Sternocleidomastoid (tissue), 1 donor: Measurements from ENCODE around the genes CLDN19 and TMEM125.

DNA sequence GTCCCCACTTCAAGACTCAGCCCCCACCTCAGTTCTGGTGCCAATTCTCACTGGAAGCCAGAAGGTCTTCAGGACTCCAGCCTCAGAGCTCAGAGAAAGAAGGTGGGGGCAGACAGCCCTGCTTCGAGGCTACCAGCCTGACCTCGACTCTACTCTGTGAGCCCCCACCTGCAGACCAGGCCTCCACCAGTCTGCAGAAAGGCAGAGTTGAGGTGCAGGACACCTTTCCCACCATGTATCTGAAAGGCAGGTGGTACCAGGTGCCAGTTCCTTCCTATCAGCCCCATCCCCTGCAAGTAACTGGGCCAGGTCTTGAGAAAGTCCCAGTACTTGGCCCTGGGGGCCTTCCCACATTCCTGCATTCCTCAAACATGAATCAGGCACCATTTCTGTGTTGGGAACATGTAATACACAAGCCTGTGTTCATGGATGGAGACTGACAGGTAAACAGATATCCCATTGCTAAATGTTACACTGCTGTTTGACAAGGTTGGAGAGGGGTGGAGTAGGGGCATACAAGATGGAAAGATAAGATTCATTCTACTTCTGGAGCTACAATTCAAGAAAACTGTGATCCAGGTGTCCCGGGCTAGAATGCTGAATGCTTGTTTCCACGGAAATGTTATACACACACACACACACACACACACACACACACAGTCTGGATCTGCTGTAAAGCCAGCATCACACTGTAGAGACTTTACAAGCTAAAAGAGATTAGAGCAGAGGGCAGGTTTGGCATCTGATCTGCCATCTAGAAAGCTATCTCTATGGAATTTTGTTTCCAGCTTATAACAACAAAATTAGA is 180.8 kb upstream of the EDN2 start:
- PRO-cap: no peak

GRCh38 chr1:41802814-41803389 is 115.8 kb downstream of the HIVEP3 start:
- PRO-cap: no peak

DNA sequence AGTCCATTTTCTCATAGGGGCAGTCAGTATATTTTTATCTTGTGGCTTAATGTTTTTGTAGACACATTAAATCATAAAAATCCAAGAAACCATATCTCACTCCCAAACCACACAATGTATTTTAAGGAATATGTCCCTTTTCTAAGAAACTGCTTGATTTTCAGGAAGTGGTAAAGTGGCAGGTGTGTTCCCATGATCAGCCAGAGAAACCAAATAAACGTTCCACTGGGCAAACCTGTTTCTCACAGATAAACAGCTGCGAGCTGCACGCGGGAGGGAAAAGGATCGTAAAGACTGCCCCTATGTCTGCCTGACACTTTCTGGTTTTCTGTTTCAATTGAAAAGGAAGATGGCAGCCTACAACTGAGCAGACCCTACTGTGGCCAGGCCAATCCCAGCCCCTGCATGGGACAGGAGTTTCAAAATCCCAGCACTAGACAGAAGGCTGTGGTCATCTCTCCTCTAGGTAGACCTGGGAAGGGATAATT is 36.7 kb downstream of the HIVEP3 start:
- PRO-cap: no peak

- PRO-cap: no peak
Measured at GRCh38 chr1:41914465-41915307, 4.0 kb downstream of the HIVEP3 start.

GRCh38 chr1:41919494-41920395 is 1.0 kb upstream of the HIVEP3 start:
- PRO-cap: bidirectional peak, plus-strand start at chr1:41919918, minus-strand start at chr1:41919939; bidirectional peak, plus-strand start at chr1:41920282, minus-strand start at chr1:41920152

DNA sequence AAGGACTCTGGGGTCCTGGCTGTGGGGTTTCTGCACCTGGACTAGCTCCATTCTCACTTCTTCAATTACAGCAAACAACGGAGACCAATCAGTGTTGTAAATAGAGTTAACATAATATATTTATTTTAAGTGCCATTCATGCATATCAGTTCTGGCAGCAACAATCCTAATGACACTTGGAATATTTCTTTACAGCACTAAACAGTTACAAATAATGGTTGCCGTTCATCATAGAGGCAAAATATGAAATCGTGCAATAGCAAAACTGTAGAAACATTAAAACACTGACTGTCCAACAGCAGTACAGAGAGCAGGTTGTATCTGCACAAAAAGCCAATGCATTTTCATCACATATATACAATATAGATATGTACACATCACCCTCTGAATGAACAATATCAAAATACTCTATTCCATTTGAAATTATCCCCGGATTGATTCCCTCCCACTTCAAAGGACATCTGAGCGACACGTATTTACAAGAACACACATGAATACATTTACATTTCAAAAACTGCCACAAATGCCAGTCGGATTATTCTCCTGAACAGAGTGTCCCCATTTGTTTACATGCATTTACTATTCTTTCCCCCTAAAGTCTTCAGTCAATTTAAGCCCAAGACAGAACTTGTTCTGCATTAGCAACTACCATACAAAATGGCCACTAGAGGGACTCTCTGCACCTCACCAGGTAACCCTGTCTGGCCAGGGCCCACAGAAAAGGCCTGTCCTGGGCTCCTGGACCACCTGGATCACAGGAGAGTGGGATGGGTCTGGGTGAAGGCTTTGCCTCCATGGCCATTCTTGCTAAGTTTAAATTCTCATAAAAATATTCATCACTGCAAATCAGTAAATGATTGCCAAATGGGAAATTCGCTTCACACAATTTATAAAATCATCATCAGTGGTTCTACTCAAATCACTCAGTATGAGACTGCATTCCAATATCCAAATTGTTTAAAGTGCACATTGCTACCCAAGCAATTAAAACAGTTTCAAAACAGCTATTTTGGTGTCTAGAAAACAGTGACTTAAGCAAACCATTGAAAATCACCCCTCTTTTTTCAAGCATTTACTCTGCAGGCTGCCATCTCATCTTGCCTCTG is 12.3 kb upstream of the GUCA2A start:
- PRO-cap: no peak

DNA sequence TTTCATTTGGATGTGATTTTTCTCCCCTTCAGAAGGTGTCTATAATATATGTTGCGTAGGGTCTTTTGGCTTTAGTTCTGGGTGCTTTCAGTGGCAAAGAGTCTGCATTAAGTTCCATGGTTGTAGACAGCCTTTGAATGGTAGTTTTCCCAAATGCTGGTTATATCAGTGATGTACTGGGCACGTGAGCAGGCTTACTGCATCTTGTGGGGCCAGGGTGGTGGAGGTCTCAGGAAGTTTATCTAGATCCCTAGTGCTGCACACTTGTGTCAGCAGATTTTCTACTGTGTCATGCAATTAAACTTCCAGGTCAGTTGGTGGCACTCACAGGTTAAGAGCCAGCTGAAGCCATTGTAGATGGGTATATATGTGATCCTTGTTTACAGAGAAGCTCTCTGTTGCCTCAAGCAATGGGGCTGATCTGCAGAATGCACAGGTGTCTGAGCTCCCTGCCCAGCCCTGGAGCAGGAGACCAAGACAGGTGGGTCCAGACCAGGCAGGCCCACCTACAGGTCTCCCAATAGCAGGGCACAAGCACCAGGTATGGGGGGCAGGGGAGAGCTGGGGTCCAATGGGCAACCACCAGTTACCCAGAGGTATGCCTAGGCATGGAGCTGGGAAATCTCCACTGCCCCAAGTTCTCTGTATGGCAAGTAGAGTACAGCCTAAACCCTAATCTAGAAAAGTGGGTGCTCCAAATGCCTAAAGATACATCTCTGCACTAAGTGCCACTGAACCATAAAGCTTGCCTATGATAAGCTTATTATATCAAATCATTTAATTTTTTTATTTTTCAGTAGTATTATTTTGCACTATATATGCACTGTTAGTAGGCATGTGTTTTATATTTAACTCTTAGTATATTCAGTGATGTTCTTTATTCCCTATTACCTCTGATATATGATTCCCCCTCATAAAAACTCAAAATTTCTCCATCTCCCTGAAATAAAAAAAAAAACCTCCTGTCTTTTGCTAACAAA is 32.8 kb downstream of the FOXJ3 start:
- PRO-cap: no peak

GRCh38 chr1:42696439-42697299 is 14.5 kb downstream of the YBX1 start:
- PRO-cap: no peak

DNA sequence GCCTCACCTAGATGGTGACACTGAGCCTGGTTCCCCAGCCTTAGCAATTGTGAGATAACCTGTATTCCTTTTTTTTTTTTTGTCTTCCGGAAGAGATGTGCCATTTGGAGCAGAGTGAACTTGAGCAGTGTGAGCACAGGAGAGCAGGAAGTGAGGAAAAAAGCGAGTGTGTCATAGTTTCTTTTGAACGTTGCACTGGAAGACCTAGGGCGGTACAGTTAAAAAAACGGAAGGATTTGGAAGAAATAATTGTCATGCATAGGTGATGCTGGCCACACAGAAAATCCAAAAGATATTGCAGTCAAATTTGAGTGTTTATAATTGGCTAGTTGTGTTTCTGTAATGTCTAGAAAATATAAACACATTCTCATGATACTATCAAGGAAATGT is 22.1 kb downstream of the YBX1 start:
- PRO-cap: no peak

GRCh38 chr1:42739817-42740527 is at the start of gene CLDN19:
TSS of gene CLDN19 (minus strand) at chr1:42740236.
- PRO-cap: no peak

DNA sequence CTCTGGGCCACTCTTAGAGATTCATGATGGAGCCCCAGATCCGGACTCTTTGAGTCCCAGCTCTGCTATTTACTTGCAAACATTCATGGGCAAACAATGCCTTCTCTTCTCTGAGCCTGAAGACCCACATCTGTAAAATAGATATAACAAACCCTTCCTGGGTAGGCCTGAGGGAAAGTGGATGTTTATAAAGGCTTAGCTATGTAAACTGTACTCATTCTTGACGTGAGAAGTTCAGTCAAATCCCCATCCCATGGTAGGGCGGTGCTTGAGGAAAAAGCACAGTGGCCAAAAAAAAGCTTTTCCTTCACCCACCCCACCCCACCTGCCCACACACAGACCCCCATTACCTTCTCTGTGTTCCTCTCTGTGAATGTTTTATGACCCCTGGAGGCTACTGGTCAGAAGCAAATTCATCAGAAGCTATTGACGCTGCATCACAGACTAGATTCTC is 3.1 kb upstream of the SLC2A1 start:
- PRO-cap: no peak

DNA sequence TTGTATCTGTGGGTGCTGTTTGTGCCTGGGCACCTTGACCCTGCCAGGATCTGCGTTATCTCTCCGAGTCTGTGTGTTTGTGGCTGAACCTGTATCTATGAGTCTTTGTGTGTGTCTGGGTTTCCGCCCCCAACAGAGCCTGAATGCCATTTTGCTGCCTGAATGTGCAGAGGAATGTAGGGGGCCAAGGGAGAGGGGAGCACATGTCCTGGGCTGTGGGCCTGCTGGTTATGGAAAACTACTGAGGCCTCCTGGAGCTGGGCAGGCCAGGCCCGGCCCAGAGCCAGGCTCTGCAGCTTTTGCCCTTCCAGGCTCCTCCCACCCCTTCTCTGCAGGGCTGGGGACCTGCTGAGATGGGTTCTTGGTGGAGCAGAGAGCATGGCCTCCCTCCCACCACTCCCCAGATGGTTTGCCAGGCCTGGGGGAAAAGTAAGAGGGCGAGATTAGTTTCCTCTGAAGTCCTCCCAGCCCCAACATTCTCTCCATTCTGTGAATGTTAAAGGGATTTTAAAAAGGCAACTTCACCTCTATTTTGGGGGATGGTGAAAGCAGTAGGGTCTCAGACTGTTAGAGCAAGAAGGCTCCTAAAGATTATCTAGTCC is 77.9 kb upstream of the CFAP144 start:
- PRO-cap: no peak

GRCh38 chr1:43250296-43250909 is 19.4 kb upstream of the TMEM125 start:
- PRO-cap: no peak

DNA sequence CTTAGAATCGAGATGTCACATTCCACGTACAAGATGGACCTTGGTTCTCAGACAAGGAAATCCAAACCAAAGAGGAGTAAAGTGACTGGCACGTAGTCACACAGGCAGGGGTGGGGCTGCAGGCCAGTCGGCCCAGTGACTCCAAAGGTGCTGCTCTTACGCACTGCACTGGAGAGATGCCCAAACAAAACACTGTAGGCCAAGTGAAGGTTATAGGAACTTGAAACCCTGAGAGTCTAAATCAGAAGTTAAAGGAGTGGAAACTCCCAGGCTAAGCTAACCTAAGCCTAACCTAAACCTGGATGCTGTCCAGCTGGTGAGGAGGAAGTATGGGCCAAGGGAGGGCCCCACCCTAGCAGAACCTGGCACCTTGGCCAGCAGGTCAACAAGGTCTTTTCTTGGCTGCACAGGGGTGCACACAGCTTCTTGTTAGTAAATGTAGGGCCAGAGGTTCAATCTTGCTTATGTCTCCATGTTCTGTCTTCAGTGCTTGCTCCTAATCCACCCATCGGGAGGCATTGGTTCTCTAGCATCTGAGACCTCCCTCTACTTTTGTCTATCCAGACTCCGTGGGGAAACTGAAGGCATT is 13.1 kb upstream of the TMEM125 start:
- PRO-cap: no peak

DNA sequence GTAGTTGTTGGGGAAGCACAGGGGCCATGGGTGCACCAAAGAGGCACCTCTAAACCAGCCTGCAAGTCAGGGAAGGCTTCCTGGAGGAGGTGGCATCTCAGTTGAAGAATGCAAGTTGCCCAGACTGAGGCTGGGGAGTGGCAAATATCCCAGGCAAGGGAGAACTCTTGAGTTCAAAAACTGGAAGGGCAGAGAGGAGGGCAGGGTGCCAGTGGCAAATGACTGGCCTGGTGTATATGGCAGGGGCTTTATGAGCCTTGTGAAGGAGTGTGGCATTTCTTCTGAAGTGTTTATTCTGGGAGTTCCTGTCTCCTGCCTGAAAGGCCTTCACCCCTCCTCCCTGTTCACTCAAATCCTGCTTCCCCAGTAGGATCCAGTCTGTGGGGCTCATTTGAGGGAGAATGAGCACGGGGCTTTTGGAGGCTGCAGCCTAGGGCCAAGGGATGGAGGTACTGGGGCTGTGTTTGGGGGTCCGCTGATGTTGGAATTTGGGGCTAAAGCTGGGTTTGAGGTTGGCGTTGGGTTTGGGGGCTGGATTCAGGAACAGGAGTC is at the start of gene TMEM125:
Gene TMEM125 (plus strand): TSS at position 347 of the 552 bp plus-strand sequence.
- PRO-cap: unidirectional peak, plus-strand start at position 176 of the sequence; unidirectional peak, plus-strand start at position 376 of the sequence

DNA sequence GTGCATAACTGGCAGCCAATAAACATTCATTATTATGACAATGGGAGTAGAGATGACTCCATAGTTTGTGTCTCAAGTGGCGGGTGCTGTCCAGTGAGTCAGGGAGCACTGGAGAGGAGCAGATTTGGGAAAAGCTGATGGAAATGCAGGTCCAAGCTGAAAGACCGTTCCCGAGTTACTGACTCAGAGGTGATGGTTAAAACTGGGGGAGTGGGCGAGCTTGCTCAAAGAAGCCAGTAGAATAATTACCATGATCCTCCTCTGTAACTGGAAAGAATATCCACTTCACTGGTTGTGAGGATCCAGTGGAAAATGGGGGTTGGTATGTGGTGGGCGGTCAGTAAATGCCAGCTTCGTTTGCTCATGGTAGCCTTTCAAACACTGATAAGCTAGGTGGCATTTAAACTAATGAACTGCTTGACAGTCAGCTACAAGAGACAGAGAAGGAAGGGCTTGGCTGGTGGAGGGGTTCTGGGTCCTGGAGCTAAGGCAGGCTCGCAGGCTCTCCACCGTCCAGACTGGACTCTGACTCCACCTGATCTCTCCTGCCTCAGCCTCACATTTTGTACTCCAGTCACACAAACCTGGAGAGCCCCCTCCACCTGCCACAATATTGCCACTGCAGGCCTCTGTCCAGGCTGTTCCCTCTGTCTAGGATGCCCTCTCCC is 2.5 kb downstream of the TIE1 start:
- PRO-cap: no peak

DNA sequence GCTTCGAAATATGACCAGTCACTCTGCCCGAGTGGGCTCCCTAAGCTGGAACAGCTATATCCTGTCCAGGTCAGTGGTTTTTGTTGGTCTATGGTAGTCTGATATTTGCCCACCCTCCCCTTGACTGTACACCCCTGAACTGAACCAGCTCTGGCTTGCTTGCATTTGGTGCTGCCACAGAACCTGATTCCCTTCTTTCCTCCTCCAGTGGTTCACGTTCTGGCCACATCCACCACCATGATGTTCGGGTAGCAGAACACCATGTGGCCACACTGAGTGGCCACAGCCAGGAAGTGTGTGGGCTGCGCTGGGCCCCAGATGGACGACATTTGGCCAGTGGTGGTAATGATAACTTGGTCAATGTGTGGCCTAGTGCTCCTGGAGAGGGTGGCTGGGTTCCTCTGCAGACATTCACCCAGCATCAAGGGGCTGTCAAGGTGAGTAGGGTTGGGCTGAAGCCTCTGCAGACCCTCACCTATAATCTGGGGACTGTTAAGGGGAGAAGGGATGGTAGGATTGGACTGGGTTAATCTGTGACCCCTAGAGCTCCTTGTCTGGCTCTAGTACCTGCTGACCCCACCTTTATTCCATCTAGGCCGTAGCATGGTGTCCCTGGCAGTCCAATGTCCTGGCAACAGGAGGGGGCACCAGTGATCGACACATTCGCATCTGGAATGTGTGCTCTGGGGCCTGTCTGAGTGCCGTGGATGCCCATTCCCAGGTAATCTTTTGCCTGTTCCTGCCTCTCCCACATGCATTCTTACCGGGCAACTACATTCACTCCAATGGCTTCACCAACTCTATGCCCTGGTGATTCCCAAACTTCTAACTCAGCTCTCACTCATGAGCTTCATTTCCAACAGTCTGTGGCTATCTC is 2.0 kb downstream of the CDC20 start:
- PRO-cap: no peak

DNA sequence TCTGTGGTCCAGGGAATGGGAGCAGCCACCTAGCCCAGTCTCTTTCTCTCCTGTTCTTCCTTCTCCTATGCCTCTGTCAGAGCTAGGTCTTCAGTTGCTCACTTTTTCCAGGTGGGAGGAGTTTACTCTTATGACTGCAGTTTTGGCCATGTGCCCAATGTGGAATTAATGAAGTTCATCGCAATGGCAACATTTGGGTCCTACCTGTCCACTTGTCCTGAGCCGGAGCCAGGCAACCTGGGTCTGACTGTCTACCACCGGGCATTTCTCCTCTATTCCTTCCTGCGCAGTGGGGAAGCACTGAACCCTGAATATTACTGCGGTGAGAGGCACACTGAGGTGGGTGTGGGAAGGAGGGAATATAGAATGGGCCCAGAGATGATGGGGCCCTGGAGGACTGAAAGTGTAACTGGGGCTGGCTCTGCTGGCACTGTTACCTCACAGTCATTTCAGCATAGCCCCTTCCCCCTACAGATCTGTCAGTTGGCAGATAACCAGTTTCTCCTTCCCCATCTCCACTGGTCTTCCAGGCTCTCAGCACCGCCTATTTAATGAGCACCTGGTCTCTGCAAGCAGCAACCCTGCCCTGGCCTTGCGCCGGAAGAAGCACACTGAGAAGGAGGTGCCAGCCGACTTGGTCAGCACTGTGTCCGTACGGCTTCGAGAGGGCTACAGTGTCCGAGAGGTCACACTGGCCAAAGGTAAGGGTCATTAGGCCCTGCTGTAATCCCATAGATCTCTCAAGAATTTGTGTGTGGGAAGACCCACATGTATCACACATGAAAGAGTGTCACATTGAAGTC is 30.1 kb downstream of the SZT2 start:
- PRO-cap: no peak

DNA sequence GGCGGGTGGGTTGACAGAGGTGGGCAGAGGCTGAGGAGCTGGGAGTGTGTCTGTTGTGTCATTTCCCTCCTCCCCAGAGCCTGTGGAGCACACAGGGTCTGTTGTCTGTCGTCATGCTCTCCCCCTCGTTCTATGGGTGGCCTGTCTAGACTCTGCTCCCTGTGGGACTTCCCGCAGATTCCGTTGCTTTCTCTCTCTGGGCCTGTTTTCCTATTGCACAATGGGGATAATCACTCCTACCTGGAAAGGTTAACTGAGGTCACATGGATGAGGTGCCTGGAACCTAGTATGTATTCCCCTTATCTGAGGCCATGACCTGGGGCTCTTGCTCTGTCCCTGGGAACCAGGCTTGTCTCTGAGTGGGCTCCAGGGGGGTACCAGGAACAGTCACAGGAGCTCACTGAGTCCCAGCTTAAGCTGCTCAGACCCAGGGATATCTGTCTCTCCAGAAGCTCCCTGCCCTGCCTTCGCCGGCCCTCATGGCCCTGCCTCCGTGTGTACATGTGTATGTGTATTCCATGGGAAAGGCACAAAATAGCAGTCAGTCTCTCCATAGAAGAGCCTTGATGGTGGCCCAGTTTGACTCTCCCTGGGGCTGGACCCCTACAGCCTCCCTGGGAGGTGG is 17.8 kb downstream of the PTPRF start:
- PRO-cap: no peak

DNA sequence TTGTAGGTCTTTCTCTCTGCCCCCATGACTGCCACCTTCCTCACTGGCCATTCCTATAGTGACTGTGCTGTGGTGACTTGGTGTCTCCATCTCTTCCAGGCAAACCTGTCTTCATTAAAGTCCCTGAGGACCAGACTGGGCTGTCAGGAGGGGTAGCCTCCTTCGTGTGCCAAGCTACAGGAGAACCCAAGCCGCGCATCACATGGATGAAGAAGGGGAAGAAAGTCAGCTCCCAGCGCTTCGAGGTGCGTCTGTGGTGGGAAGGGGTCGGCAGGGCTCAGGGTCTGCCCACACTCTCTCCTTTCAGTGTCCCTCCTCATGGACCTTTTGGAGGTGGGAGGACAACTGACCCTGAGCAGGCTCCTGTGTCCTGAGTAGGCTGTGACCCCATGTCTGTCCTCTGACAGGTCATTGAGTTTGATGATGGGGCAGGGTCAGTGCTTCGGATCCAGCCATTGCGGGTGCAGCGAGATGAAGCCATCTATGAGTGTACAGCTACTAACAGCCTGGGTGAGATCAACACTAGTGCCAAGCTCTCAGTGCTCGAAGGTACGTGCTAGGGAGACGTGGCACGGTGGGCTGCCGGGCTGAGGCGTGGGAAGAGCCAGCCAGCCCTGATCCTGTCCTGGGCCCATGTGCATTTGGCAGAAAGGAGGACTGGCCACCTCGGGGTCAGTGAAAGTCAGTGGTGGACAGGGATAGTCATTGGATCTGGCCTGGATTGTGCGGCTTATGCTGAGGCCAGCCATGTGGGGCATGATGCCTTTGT is 22.9 kb downstream of the PTPRF start:
- PRO-cap: no peak